Mesenchymal stem cell of the bone marrow (primary cell): ENCODE measurements around a stretch of chr3.

DNA sequence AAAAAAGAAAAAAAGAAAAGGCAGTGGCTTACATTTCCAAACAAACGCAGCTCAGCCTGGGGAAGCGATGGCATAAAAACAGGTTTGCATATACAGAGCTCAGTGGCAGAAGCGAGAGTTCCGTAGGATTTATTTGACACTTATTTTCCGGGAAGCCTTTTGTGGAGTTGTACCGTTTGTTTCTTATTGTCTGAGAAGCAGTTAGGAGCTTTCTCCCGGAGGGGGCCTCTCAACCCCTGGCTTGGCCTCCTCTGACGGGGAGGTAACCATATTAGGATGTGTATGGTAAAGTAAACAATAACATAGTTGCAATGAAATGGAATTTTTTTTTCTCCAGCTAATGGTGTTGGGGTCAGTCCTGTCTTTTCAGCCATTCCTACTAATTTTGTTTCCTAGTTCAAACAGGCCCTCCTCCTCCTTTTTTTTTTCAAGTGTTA, 338.5 kb downstream of the FOXP1 start:
- CAGE, long polyA plus RNA, result no peak

GRCh38 chr3:71428787-71429818, 154.4 kb downstream of the FOXP1 start:
- CAGE, long polyA plus RNA, result no peak

GRCh38 chr3:71486773-71487458, 96.6 kb downstream of the FOXP1 start:
- CAGE, long polyA plus RNA, result no peak

DNA sequence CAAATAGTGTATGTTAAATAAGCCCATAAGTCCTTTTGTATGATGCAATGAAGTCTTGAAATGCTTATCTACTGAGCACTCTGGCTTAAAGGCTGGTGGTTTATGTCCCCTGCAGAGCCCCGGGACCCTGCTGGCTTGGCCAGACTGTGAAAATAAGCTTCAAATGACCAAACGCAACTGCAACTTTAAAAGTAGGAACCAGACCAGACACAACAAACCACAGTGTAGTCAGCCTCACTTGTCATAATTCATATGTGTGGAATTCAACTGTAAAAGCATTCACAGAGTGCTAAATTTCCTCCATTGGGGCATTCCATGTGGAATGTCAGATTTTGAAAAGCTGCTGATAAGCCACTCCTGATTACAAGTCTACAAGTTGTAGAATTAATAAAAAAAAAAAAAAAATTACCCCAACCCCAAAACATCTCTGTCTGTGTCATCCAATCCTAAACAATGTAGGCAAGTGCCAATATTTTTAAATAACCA, 72.4 kb downstream of the FOXP1 start:
- CAGE, long polyA plus RNA, result no peak

DNA sequence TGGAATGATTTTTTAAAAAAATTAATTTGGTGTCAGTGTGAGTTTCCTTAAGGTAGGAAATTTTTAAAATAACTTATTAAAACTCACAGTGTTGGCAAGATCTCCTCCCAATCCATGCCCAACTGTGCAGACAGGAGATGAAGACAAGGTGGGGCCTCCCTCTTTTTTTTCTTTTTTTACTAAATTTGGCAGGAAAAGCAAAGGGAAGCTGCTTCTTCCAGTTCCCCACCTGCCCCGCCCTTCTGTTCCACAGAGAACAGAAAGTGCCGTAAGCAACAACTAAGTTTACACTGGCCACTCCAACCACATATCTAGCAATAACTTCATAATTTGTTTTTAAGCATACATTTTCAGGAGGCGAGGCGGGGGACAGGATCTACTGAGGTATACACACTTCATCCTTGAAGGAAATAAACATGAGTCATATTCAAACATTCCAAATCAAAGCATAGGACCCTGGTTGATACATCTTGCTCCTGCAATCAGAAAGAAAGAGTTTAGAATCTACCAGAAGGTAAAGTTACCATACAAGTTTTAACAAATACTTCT, 50.9 kb downstream of the FOXP1 start:
- CAGE, long polyA plus RNA, result no peak

DNA sequence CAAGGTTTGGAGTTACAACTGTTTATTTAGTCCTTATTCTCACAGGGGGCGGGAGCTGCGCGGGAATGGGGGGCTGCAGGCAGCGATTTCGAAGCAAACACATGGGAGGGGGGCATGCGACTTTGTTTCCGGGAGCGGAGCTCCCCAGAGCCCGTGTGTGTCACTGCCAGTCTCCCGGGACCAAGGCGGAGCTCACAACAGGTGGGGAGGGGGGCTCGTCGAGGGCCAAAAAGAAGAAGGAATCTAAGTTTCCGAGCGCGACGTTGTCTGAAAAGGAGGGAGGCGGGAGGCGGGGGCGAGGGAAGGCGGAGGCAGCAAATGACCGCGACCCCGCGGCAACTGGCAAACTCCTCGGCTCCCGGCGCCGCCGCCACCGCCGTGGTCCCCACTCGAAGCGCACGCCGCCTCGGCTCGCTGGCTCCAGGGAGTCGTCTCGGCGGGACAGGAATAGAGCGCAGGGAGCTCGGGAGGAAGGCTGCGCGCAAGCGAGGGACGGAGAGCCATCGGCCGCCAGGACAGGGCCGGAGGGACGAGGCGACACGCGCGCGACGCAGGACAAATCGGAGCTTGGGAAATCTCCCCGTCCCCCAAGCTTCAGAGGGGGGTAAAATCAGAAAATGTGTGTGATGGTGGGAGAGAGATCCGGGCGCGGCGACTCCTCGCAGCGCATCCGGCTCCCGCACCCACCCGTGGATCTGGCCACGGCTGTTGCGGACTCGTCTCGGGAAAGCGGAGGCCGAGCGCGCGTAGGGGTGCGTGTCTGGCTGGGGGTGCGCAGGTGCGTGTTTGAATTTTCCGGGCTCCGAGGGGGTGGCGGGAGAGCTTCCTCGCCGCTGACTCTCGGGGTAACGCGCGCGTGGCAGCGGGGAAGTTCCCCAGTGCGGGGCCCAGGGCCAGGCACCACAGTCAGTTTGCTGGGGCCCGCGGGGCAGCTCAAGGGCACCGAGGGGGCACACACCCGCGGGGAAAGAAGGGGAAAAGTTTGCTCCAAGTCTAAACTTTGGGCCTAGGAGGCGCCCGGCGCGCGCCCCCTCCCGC, 1.2 kb downstream of the FOXP1 start:
- CAGE, long polyA plus RNA, result no peak

DNA sequence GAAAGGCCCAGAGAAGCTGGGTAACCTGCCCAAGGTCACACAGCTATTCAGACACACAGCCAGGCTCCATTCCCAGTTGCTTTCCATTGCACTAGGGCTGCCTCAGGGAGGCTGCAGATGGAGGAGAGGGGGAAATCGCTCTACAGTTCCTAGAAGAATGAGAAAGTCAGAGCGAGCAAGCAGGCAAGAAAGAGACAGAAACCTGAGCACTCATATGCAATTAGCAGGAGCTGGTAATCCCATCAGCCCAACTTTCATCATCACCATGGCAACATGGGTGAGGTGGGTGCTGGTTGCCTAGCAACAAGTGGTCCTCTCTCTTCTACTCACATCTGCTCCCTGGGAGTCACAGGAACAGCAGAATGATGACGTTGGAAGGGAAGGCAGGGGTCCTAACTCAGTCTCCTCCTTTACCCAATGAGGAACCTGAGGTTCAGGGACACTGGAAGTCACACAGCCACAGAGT, 3.7 kb upstream of the EIF4E3 start:
- CAGE, long polyA plus RNA, result no peak

DNA sequence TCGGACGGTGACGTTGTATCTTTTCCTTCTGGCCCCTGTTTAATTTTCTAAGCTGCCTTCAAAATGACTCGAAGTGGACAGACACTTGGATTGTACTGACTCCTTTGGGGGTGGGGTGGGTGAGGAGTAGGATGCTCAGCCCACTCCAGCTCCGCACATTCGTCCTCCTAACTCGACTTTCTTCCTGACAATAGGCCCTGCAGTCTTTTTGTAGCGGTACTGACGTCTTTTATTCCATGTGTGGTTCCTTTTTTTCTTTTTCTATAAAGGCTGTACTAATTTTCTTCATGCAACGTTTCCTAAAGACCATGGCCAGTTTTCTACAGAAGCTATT, 1.5 kb downstream of the GPR27 start:
- CAGE, long polyA plus RNA, result no peak

DNA sequence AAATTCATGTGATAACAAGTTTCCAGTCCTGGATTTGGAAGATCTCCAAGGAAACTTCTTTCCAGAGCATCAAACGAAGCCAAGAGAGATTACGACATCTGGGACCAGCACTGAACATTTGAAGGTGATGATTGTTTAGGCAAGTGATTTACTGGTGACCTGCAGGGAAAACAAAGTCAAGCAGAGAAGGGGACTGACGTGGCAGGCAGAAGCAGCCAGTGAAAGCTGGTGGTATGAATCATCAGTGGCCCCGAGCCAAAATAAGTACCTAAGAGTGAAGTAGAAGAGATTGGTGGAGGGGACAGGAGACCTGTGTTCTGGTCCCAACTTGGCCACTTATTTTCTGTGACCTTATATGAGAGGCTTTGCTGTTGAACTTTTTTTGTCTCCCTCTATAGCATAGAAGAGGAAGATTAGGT, 339.1 kb upstream of the PROK2 start:
- CAGE, long polyA plus RNA, result no peak

- CAGE, long polyA plus RNA, result no peak
Measured at GRCh38 chr3:72150747-72151468, 366.0 kb upstream of the PROK2 start.

- CAGE, long polyA plus RNA, result no peak
Measured at GRCh38 chr3:72163628-72164397, 378.9 kb upstream of the PROK2 start.

DNA sequence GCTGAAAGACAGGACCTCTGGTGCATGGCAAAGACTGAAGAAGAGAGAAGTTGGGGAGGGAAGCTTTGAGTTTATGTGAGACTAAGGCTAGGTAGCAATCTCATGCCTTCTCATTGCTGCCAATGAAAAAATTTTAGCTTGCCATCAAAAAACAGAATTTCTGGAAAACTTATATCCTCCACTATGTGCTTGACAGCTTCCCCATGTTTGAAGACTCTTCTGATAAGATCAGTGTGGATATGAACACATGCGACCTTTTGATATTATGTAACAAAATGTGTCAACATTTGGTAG, 380.8 kb upstream of the PROK2 start:
- CAGE, long polyA plus RNA, result no peak

- CAGE, long polyA plus RNA, result no peak
Measured at GRCh38 chr3:72338905-72339669, 509.2 kb downstream of the SHQ1 start.

- CAGE, long polyA plus RNA, result no peak
Measured at GRCh38 chr3:72523409-72523841, 324.8 kb downstream of the SHQ1 start.

DNA sequence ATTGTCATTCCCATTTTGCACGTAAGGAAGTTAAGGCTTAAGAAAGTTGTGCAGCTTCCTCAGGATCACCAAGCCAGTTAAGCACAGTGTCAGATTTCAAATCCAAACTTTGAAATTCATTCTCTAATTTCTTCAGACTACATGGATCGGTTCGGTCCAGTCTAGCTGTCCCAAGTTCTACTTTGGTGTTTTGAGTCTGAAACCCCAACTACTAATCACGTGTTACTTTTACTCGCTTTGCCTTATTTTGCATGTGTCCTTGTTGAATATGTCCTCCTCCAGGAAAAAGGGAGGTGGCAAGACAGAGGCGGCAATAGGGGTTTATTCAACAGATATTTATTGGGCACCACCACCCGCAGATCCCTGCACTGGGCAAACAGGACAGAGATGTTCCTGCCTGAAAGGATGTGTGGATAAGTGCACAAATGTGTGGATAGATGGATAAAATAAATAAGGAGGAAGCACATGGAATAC, 477 bp upstream of the GXYLT2 start:
- CAGE, long polyA plus RNA, result no peak

DNA sequence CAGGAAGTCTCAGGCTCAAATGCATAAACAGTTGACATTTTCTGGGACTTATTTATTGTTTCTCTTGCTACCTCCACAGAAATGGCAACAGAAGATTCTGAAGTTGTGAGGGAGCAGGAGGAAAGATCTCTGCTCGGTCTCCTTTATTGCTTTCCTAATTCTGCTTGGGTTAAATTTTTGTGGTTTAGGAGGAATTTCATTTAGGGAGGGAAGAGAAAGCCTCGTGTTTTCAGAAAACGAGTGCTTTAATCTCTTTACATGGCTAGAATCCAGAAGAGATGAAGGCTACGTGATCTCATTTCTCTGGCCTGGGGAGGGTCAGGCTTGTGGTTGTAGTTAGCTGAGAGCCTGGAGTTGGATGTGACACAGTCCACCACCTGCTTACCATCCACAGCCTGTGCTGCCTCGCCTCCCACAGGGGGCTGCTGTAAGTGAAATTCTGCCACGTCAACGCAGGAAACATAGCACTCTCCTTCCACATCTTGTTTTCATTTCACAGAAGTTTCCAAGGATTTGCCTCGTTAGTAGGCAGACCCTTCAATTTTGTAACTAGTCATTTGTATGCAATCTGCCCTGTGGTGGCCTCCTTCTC, 3.2 kb downstream of the GXYLT2 start:
- CAGE, long polyA plus RNA, result no peak

- CAGE, long polyA plus RNA, result no peak
Measured at GRCh38 chr3:72965855-72966166, 30.8 kb upstream of the PPP4R2 start.

DNA sequence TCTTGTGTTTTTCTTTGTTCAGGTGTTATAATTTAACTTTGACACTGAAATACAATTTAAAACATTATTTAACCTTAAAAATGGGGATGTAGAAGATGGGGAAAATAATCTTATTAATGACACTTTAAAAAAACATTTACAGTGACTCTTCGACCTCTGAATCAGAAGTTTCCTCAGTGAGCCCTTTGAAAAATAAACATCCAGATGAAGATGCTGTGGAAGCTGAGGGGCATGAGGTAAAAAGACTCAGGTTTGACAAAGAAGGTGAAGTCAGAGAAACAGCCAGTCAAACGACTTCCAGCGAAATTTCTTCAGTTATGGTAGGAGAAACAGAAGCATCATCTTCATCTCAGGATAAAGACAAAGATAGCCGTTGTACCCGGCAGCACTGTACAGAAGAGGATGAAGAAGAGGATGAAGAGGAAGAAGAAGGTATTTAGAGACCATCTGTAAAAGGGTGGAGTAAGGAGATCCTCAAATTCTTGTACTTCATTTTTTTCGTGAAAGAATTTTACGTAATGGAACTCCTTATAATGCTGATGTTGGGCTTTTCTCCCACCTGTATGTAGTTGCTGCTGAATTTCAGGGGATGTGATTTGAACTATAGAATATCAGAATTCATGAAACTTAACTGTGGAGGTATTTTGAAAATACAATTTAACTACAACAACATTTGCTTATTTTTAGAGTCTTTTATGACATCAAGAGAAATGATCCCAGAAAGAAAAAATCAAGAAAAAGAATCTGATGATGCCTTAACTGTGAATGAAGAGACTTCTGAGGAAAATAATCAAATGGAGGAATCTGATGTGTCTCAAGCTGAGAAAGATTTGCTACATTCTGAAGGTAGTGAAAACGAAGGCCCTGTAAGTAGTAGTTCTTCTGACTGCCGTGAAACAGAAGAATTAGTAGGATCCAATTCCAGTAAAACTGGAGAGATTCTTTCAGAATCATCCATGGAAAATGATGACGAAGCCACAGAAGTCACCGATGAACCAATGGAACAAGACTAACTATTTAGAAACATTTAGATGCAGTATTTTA, 3.6 kb downstream of the EBLN2 start:
- CAGE, long polyA plus RNA, result no peak

DNA sequence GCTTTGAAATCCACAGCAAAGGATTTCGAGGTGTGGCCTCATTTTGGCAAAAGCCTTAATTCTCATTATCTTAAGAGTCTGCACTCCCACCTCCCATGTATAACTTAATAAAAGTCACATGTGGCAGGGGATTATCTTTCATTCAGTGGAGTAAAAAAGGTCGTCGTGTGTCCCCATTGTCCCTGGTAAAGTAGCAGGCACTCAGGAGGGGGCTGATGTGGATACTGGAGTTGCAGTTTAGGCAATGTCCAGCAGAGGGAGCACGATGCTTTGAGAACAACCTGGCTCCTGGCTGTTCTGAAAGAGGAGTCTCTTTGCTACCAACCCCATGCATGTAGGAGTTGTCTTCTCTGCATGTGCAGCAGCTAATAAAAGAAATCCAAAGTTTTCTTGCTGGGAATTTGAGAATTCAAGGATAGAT, 39.6 kb downstream of the EBLN2 start:
- CAGE, long polyA plus RNA, result no peak

GRCh38 chr3:73348027-73348265, 276.8 kb downstream of the PDZRN3 start:
- CAGE, long polyA plus RNA, result no peak